ENCODE data around the genes ZFAND4, AGAP4, TIMM23 and MSMB.

DNA sequence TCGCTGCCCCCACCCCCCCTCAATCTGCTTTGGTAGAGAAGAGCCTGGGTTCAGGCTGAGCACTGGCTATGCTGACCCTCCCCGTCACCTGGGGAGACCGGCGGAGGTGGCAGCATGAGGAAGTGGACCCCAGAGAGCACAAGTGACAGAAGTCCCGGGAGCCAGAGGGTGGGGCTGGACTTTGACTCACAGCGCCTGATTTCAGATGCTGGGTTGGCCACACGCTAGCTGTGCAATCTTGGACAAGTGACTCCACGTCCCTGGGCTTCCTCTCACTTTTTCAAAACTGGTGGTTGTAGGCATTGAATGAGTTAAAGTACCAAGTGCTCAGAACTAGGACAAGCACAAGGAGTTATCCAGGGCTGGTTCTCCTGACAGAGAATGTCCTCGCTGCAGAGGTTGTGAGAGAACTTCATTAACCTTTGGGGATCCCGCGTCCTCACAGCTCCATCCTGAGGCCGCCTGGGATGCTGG is 48.8 kb upstream of the RASGEF1A start:
- RRBS, result 90% methylated on average over 3 of the region's 12 CpGs

DNA sequence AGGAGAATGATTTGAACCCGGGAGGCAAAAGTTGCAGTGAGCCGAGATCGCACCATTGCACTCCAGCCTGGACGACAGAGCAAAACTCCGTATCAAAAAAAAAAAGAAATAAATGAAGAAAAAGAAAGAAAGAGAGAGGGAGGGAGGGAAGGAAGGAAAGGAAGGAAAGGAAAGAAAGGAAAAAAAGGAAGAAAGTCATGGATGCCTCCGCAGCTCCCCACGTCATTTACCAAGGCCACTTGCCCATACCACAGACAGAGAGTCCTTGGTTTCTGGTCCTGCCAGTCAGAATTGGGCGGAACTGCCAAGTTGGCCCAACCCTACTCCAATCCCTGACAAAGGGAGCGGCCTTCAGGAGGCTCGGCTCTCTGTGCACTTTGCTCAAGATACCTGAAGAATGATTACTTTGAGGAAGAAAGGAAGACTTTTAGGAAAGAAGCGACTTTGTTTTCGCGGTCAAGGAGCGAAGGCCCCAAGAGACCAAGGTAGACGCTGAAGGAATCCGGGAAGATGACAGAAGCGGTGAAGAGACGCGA is 49.2 kb upstream of the FXYD4 start:
- RRBS, result no CpG with 5 or more reads among the region's 19 CpGs

GRCh38 chr10:43322724-43323340 is 48.6 kb upstream of the FXYD4 start:
- RRBS, result 56% methylated on average over 5 of the region's 30 CpGs

- RRBS, result under 1% methylated on average over 37 of the region's 50 CpGs
Measured at GRCh38 chr10:43407089-43407455, 1.9 kb downstream of the HNRNPF start.

GRCh38 chr10:43417893-43418703 is 9.1 kb upstream of the HNRNPF start:
- RRBS, result no CpG with 5 or more reads among the region's 14 CpGs

GRCh38 chr10:43863826-43864654 is 215.4 kb upstream of the ZNF32 start:
- RRBS, result 76% methylated on average over 2 of the region's 8 CpGs

DNA sequence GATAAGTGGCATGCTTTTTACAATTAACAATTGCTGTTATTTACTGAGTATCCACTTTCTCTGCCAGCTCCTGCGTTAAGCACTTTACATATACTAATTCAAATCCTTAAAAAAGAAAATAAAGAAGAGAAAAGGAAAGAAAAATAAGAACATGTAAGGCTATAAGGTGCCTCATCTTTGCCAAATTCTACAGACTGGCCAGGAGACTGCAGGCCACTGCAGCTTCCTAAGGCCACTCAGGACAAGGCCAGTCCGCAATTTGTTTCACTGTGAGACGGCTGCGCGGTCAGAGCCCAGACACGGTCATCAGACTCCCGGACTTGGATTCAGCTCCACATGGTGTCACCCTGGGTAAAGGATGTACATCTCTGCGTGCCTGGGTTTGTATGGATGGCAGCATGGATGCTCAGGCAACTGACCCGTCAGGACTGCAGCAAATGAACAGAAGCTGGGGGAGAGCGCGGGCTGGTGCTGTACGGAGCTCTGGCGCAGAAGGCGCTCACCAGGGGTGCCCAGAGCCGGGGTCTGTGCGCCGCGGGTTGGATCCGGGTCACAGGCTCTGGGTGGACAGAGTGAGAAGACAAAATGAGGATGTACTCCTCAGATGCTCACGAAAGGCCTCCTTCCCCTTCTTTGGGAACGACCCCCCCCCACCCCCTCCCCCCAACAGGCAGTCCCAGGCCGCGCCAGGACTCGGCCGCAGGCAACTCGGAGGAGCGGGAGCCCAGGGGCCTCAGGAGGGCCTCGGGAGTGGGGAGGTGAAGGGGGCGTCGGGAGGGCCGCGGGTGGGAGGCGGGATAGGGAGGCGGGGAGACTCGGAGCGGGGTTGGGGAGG is 92.5 kb downstream of the CXCL12 start:
- RRBS, result no CpG with 5 or more reads among the region's 36 CpGs

DNA sequence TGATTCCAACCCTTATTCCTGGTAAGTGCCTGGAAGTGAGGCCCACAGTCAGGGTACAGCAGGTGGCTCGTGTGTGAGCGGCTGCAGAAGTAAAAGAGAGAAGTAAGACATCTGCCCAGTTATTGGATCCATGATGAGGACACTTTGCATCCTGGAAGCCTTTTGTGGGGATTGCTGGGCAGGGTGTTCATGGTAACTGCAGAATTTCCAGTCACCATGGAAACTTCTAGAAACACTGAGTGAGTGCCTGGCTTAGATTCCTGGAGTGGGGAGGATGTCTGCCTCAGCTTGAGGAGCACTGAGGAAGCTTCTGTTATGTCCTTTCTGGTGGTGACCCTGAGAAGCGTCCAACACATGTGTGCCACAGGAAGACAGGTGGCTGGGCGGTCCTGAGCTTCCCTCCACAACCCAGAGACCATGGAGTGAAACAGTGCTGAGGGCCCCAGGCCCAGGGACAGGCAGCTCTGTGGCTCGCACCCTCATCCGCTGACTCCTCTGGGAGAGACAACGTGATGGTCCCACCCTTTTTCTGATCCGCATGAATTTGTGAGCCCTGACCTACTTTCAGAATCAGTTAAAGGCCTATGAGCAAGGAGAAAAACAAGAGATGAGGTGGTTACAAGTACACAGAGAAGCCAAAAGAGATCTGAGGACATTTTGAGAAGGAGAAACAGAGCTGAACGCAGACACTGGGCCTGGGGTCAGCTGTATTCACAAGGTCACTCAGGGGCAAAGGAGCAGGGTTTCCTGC is 191.9 kb upstream of the CXCL12 start:
- RRBS, result no CpG with 5 or more reads among the region's 9 CpGs

GRCh38 chr10:44947521-44948384 is 11.8 kb upstream of the RASSF4 start:
- RRBS, result no CpG with 5 or more reads among the region's 5 CpGs

GRCh38 chr10:45008552-45009114 is 7.9 kb downstream of the ZNF22 start:
- RRBS, result no CpG with 5 or more reads among the region's 7 CpGs

GRCh38 chr10:45380854-45381370 is 6.9 kb downstream of the ALOX5 start:
- RRBS, result no CpG with 5 or more reads among the region's 9 CpGs

- RRBS, result no CpG with 5 or more reads among the region's 6 CpGs
Measured at GRCh38 chr10:45433947-45434574, 60.0 kb downstream of the ALOX5 start.

DNA sequence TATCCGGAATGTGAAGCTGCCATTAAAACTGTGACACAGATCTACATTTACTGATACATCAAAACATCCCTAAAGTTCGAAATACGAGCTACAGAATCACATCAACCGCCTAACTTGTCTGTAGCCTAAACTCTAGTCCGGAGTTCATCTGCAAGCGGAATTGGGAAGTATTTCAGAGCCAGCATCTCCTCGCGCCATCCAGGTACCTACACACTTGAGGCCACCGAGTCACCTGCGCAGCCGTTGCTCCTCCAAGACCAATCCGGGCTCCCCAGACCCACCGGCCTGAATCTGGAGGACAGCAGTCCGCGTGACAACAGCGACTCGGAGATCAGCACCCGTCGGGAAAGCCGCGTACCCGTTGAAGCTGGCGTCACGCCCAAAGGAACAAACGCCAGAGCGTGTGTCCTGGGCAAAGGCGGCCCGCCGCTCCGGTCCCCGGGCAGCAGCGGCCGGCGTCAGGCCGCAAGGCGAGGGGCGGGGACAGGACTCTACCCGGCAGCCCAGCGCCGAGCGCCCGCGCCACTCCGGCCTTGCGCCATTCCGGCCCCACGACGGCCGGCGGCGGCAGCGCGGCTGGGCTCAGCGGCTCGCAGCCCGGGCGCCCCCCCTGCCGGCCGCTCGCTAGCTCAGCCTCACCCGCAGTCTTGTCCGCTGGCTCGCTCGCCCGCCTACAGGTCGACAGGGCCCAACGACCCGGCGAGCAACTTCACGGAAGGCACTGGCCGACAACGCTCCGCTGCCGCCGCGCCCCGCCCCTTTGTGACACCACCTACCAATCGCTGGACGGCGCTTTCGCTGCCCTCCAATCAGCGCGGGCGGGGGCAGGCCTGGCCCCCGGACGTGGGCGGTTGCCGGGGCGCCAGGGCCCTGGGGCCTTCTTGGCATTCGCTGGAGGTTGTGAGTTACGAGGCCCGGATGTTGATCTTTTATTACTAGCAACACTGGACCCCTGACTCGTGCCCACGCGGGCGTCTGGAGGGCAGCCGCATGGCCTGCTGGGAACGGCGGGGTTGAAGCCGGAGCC is at the start of gene ZFAND4:
TSS of gene ZFAND4 (minus strand) at position 733 of the 1,027 bp plus-strand sequence.
- RRBS, result 1% methylated on average over 30 of the region's 100 CpGs

GRCh38 chr10:45847231-45847892 is at the start of gene AGAP4:
Gene AGAP4 (minus strand): TSS chr10:45847500.
- RRBS, result no CpG with 5 or more reads among the region's 20 CpGs

DNA sequence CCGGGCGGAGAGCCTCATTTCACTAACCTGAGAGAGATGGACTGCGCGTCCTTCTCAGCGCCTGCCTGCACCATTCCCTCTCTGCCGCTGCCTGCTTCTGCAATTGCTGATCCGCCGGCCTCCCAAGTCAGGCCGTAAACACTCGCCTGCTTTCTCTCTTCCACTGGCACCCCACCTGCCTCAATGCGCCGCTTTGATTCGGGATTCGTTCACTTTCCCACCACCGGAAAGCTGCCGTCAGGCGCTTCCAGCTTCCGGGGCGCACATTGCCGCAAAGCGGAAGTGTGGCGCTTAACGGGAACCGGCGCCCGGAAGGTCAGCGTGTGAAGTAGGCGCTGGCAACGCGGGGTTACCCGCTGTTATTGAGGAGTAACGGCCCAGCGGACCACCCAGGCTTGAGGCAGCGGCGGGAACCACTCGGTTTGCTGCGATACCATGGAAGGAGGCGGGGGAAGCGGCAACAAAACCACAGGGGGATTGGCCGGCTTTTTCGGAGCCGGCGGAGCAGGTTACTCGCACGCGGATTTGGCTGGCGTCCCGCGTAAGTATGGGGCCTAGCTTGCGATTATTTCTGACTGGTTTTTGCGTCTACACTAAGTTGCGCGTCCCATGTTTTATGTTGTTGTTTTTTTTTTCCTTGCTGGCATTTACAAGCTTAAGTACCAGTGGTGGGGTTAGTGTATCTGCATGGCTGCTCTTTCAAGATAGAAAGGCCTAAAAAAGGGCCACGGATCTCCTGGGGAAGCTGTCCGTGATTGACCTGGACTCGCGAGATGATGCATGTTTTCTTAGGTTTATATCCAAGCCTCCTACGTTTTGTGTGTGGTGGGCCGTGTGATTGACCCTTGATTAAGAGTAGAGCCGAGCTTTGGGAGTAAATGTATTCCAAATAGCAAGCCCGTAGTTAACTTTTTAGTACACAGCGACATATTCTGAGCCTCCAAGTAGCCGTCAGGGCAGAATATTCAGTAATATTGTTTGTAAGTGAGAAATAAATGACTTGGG is at the start of gene TIMM23:
TSS of gene TIMM23 (plus strand) at position 300 of the 1,005 bp plus-strand sequence.
- RRBS, result no CpG with 5 or more reads among the region's 63 CpGs

GRCh38 chr10:45998105-45998976 is 26.1 kb downstream of the TIMM23 start:
- RRBS, result no CpG with 5 or more reads among the region's 7 CpGs

DNA sequence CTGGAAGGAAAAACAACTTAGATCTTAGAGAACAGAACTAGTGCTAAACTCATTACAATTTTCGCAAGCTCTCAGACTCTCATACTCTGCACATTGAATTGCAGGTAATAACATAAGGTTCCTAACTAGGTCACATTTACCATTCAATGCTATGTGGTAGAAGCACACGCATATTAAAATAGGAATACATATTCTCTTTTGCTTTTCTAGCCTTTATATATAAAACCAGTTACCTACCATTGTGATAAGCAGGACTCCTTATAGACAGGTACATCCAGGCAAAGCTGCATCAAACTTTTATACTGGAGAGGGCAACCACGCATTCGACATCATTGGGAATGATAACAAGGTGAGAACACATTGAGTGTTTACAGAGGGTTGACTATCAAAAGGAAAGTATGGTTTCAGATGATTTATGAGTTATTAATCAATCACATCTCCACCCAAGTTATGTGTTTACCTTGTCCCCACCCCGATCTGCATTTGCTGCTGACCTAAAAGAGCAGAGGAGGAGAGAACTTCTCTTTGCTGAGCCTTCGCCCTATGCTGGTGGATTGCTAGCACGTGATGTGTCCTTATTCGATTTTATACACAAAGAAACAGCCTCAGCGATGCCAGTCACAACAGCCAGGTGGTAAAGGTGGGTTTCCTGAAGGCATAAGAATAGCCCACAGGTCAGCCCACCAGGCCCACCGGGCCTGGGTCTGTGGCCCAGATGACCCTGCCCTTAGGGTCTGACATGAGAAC is at the start of gene MSMB:
TSS of gene MSMB (minus strand) at position 272 of the 747 bp plus-strand sequence.
- RRBS, result no CpG with 5 or more reads among the region's 10 CpGs

GRCh38 chr10:46268496-46268908 is 18.3 kb upstream of the ANTXRL start:
- RRBS, result no CpG with 5 or more reads among the region's 6 CpGs

GRCh38 chr10:46309074-46309389 is 22.2 kb downstream of the ANTXRL start:
- RRBS, result no CpG with 5 or more reads among the region's 10 CpGs

GRCh38 chr10:46555781-46556068 is 733 bp downstream of the GPRIN2 start:
- RRBS, result 21% methylated on average over 3 of the region's 16 CpGs